Camera-type eye (tissue), 1 donor: ENCODE results near the gene CEP192.

- RAMPAGE, long total RNA: no peak
Observed at GRCh38 chr18:12819239-12819740, 64.7 kb downstream of the PTPN2 start.

DNA sequence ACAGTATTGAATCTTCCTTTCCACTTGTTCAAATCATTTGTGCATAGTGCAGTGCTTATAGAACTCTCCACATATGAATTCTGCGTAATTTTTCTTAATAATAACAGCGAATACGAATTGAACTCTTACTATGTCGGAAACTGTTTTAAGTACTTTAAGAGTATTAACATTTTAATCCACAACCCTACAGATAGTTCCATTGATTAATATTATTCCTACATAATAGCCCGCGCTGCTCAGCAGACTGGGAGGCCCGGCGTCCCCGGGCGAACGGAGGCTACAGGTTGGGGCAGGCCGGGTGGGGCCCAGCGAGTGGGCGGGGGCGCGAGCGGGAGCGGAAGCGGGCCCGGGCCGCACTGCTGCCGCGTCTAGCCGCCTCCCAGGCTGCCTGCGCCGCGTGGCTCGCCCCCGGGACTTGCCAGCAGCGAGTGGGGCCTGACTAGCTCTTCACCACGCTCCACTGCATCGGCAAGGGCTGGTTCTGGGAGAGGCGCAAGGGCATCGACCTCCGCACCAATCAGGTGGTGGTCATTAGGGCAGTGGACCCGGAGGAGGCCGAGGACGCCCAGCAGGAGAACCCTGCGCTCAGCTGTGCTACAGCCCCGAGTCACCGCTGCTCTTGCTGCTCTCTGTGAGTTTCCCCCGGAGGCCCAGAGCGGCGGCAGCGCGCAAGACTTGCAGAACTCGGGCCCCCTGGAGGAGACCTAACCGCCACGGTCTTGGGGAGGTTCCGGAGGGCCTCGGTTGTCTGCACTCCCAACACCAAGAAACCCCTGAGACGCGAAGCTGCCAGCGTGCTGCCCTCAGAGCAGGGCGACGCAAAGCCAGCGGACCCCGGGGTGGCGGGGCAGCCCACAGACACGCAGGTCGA is 27.0 kb upstream of the PTPN2 start:
- RAMPAGE, long total RNA: no peak

GRCh38 chr18:12921285-12921655 is 26.5 kb upstream of the SEH1L start:
- RAMPAGE, long total RNA: no peak

GRCh38 chr18:12991202-12992298 is at the start of gene CEP192:
TSS of gene CEP192 (plus strand) at chr18:12991362.
- RAMPAGE, long total RNA: no peak

- RAMPAGE, long total RNA: no peak
Observed at GRCh38 chr18:13265919-13267238, 47.8 kb downstream of the LDLRAD4 start.

GRCh38 chr18:13271261-13272021 is 52.9 kb downstream of the LDLRAD4 start:
- RAMPAGE, long total RNA: no peak

- RAMPAGE, long total RNA: no peak
Observed at GRCh38 chr18:13421162-13421747, 202.7 kb downstream of the LDLRAD4 start.

DNA sequence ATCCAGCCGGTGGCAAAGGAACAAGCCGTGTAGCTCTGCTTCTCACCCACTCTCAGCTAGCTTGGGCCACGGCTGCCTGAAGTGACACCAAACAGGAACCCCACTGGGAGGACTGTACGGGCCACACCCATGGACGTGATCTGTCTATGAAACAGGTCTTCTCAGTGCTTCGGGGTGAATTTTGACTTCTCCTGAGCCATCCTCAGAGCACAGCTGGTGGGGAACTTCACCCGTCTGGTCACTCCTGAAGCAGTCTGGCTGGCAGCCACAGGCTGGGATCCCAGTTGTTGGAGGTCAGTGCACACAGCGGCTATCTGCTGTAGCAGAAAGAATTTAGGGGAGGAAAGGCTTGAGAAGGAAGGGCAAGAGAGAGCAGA is 223.8 kb downstream of the FAM210A start:
- RAMPAGE, long total RNA: no peak

- RAMPAGE, long total RNA: no peak
Observed at GRCh38 chr18:13566756-13567493, 159.4 kb downstream of the FAM210A start.

GRCh38 chr18:13647617-13648077 is 78.7 kb downstream of the FAM210A start:
- RAMPAGE, long total RNA: no peak

DNA sequence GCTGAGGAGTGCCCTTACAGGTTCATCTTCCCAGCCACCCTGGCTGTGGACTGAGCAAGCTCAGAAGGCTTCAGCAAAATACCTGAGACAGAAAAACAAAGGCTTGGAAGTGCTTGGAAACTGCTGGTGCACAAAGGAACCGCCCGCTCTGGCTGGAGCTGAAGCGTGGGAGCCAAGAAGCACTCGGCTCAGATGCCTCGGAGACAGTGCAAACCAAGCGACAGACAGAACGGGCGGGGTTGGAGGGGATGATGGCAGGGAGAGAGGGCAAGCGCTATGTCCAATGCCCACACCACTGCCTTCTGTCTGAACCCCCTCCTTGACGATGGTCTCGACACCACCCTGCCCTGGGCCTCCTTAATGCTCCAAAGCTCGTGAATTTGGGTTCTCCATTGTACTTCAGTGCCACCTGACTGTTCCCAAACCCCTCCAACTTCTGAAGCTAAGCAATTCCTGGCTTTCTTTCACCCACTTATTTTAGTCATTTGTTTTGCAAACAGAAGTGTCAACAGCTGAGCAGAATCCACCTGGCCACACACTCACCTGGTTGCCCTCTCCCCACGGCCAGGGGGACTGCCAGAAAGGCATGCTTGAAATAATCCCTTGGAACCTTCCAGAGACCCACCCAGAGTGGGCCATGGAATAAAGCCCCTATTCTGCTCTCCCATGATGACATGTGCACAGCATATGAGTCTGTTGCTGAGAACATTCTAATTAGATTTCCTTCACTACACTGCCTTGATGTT is 72.0 kb downstream of the FAM210A start:
- RAMPAGE, long total RNA: no peak

DNA sequence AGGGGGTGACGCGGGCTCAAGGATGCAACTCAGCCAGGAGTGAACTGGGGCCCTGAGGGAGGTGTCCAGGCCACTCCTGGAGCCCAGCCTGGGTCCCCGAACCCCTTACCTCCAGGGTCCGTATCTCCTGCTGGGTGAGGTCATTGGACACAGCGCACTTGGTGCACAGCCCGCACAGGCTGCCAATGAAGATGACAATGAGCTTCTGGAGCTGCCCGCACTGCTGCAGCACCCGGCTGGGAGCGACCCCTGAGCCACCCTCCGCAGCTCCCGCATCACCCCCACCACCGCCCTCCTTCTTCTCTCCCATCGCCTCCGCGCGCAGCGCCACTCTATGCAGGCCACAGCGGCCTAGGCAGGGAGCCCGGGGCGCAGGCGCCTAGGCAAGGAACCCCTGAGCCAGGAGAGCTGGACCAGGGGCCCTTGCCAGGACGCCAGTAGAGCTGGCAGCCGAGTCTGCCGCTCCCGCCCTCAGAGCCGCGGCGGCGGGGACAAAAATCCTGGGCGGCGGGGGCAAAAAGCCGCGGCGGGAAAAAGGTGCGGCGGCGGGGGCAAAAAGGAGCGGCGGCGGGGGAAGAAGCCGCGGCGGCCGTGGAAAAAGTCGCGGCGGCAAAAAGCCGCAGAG is 449.6 kb downstream of the ANKRD30B start:
- RAMPAGE, long total RNA: no peak

DNA sequence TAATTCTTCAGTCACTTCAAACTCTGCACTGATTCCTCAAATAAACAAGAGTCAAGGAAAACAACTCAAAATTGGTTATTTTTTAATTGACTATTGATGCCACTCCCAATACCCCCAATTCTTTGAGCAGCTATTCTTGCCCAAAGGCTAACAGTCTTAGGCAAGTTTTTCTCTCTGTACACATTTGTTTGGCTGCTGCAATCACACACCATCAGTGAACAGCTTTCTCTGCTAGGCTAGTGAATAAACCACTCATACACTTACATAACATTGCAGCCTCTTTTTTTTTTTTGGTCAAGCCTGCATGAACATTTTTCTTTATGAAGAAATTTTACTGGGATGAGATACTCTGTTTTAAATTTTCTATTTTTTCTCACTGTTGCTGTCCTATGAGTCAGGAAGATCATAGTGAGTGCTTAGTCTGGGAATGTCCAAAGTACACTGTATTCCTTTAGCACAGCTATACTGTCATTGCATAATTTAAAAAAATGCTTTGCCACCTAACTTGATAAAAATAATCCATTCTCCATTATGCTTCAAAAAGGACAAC is 58.5 kb downstream of the ROCK1 start:
- RAMPAGE, long total RNA: no peak

DNA sequence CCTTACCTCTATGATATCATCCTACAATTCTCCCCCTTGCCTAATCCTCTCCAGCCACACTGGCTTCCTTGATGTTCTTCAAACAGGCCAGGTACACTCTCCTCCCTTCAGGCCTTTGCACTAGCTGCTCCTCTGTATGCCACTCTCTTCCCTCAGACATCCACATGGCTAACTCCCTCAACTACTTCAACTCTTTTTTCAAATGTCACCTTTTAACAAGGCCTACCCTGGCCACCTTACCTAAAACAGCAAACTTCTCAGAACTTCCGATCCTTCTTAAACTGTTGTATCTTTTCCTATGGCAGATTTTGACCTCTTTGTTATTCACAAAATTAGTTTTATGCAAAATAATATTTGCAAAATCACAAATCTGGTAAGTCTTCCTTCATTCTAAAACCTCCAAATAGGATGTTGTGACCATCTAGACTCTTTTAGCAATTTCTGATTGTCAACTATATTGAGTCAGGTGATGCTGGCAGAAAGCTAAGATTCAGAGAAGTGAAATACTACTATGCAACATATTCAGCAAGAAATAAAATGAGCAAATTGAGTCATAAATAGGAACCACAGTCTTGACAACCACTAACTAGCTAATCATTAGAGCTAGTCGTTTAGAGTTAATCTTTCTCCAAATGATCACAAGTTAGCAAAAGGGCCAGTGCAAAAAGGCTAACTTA is 54.7 kb downstream of the ROCK1 start:
- RAMPAGE, long total RNA: no peak

GRCh38 chr18:21599407-21599901 is 1.1 kb downstream of the ESCO1 start:
- RAMPAGE, long total RNA: no peak

DNA sequence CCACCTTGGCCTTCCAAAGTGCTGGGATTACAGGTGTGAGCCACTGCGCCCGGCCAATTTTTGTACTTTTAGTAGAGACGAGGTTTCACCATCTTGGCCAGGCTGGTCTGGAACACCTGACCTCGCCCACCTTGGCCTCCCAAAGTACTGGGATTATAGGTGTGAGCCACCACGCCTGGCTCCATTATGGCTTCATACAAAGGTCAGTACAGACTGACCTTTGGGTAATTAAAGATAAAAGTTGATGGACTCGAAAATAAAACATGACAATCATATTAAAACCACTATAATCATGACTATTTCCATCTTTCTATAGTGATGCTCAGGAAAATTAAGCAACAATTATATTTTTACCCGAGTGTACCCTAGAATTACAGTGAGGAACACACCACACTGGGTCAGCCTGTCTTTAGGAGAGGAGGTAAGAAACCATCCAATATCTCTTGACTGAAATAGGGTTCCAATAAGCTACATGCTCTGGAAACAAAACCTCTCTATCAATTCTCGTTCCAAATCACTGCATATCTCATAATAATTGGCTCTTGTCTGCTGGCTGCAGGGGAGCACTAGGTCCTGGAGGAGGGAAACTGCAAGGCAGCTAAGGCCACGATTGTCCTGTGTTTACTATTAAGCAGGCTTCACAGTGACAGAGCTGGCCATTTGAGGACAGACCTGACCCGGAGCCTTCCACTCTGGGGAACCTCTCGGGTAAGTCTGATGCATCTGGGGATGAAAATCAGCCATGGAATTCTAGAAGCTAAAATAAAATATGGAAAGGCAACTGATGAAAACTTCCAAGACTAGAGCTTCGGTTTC is 23.8 kb downstream of the SNRPD1 start:
- RAMPAGE, long total RNA: no peak

- RAMPAGE, long total RNA: no peak
Observed at GRCh38 chr18:21852405-21853609, 112.2 kb downstream of the MIB1 start.

DNA sequence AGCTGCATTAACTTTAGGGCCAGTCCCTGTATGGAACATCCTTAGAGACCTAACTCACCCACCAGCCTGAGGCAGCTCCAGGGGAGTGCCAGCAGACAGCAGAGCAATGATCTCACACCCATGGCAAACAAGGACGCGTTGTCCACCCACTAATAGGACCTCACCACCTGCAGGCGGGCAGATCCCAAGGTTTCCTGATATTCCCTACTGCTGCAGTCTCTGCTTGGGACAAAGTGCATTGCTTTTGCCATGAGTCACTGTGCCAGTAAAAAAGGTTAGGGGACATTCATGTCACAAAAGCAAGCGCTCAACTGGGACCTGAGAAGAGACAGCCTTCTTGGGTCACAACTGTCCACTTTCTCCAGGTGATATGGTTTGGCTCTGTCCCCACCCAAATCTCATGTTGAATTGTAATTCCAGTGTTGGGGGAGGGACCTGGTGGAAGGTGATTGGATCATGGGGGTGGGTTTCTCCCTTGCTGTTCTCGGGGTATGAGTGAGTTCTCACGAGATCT is 160.1 kb downstream of the MIB1 start:
- RAMPAGE, long total RNA: no peak

GRCh38 chr18:22032748-22033090 is 136.7 kb upstream of the GATA6 start:
- RAMPAGE, long total RNA: no peak

DNA sequence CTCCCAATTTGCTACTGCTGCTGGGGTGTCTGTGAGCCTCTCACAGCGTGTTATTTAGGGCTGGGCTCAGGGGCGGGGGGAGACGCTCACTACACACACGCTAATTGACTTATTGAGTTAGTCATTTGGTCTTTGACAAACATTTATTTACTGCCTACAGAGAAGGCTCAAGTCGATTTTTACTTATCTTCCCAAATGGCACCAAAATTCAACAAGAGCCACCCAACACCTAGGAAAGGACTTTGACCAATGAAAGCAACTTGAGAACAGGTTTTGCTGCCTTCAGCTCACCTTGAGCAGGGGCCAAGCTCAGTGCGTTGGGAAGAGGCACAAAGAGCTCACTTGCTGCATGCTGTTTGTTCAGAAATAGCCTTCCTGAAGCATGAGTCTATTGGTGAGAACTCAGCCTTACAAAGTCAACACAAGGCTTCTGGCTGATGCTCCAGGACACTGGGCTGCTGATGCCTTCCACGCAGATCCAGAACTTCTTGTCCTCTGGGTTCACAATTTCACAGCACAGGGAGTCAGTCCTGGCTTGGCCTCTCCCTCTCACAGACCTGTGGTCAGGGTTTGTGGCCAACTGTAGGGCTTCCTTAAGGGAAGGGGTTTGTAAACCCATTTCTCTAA is 125.0 kb upstream of the GATA6 start:
- RAMPAGE, long total RNA: no peak